Cardiac fibroblast (primary cell): Measurements from ENCODE around the genes NOTCH2NLR and RBM8A.

- RRBS = no CpG with 5 or more reads among the region's 2 CpGs
These were observed 2.3 kb downstream of the ZNF697 start for GRCh38 chr1:119645630-119646331.

- RRBS = 1% methylated on average over 5 of the region's 37 CpGs
These were observed 840 bp downstream of the ZNF697 start for GRCh38 chr1:119646952-119647900.

DNA sequence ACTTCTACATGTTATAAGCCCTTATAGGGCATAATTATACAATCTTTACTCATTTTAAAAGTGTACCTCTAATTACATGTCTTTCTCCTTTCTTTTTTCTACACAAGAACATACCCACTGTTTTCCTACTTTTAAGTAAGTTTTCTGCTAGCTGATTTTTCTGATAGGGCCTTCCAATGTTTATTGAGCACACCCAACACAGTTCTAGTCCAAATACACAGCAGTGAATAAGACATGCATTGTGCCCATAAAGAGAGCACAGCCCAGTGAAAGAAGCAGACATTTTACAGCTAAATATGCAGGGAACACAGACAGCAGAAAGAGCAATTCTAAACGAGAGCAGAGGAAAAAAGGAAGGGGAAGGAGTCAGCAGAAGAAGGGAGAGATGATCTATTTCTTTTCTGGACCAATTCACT is 3.0 kb downstream of the HMGCS2 start:
- RRBS = no CpG with 5 or more reads among the region's 1 CpG

DNA sequence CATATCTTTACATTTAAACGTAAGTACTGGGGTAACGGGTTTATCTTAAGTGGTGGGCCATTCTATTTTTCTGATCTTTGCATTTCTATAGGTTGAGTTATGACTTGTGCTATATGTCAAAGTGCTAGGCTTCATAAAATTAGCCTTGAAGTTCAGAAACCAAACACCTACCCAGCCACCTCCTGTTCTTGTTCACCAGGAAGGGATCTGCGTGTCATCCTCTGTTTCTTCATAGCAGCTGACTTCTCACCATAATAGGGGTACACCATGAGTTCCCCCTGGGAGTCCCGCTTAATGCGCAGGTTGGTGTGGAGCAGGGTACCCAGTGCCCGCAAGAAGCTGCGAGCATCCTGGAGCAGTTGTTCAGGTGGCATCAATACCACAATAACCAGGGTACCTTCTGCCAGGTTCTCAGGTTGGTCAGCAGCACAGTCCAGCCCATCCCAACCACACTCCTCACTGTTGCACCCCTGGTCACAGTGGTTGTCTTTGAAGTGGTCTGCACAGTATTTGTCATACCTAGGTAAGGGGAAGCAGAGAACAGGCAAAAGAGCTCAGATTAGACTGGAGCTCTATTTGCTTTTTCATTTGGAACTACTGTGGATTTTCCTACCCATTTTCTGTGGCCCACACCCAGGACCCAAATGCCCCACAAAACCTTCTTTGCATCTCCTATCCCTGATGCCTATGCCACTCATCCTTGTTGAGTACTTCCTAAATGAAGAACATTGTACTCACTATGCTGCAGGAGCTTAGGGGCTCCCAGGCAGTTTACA is 27.3 kb upstream of the ADAM30 start:
- RRBS = no CpG with 5 or more reads among the region's 7 CpGs

DNA sequence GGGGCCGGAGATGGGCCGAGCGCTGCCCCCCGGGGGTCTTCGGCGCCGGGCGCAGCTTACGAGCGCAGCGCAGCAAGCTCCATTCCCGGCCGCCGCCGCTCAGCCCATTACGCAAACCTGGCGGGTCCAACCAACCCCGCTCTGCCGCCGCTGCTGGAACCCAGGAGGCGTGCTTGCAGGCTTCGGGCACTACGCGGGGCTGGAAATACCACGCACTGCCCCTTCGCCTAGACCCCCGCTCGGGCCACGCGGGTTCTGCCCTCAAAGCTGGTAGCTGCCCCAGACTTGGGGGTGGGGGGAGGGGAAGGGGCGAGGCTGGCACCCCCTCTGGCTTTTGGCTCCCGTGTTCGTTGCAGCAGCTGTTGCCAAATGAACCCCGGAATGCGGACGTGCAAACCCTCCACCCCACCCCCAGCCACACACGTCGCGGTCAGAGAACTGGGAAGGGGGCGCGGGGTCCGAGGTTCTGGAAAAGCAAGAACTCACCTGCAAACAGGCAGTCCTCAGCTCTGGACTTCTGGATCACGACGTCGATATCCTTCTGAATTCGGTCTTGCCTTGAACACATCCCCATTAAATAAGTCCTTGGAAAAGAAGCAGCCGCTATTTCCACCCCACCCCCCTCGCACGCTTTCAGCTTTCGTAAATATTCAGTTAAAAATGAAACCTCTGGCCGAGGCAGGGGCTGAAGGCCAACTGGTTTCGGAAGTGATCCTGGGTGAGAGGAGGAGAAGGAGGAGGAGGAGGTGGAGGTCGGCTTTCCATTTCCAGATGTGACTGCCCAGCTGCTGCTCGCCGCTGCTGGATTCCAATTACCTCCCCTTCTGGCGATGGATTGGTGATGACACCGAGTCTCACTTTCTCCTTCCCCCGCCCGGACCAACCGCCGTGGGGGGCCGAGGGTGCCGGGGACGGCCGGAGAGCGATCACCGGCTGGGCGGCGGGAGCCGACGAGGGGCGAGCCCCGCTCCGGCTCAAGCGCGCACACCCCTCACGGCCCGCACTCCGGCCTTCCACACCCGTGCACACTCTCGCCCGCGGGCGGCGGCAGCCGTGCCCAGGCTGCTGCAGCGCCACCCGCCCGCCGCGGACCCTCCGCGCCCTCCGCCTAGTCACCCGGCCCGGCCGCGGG is 73.2 kb upstream of the NBPF8 start:
- RRBS = no CpG with 5 or more reads among the region's 98 CpGs

DNA sequence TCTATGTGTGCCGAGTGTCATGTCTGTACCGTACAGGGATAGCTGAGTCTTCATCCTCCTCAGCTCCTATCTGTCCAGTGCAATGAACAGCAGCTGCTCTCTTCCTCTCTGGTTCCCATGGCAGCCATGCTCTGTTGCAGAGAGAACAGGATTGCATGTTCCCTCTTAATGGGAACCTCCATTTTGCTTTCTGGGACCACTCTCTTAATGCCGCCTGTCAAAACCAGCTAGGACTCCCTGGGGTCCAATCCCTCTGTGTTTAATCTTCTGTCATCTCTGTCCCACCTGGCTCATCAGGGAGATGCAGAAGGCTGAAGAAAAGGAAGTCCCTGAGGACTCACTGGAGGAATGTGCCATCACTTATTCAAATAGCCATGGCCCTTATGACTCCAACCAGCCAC is 38.8 kb downstream of the NBPF8 start:
- RRBS = no CpG with 5 or more reads among the region's 3 CpGs

DNA sequence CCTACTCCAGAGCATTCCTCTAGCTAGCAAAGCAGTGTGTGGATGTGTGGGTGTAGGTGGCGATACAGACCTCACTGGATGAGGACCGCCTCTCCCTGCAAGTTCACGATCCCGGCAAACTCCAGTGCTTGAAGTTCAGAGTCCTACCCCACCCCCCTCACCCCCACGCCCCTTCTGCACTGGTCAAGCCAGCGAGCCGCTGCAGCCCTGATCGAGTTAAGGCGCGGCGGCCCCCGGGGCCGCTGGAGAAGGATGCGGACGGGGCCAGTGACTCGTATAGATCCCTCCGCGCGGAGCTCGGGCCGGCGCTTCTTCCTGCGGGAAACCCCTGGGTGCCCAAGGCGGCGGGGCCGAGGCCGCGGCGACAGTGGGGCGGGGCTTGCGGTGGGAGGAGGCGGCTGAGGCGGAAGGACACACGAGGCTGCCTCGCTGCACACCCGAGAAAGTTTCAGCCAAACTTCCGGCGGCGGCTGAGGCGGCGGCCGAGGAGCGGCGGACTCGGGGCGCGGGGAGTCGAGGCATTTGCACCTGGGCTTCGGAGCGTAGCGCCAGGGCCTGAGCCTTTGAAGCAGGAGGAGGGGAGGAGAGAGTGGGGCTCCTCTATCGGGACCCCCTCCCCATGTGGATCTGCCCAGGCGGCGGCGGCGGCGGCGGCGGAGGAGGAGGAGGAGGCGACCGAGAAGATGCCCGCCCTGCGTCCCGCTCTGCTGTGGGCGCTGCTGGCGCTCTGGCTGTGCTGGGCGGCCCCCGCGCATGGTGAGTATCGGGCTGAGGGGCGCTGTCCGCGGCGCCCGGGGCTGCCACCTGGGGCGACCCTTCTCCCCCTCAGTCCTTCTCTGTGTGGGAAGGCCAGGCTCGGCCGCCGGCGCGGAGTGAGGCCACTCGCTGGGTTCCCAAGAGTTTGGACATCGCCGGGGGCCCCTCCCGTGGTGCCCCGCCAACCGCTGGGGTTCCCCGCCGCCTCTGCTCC is at the start of gene NOTCH2NLR:
Gene NOTCH2NLR (plus strand): TSS at position 451 of the 970 bp plus-strand sequence.
- RRBS = no CpG with 5 or more reads among the region's 89 CpGs

DNA sequence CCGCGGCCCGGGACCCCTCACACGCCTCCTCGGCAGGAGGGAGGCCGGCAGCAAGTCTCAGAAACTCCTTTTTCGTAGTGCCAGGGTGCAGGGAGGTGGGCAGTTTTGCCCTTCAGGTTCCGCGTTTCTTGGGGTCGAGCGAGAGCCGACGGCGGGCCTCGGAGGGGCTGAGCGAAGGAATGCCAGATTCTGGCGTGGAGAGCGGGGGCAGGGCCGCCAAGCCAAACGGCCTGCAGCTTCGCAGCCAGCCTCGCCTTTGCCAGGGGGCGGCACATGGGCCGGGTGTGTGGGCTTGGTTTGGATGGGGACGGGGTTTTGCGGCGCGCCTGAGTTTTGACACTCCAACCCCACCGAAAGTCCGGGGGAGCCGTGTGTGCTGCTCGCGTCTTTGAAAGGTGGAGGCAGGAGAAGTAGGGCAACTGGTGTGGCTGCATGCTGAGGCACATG is 743 bp downstream of the NOTCH2NLR start:
- RRBS = no CpG with 5 or more reads among the region's 33 CpGs

DNA sequence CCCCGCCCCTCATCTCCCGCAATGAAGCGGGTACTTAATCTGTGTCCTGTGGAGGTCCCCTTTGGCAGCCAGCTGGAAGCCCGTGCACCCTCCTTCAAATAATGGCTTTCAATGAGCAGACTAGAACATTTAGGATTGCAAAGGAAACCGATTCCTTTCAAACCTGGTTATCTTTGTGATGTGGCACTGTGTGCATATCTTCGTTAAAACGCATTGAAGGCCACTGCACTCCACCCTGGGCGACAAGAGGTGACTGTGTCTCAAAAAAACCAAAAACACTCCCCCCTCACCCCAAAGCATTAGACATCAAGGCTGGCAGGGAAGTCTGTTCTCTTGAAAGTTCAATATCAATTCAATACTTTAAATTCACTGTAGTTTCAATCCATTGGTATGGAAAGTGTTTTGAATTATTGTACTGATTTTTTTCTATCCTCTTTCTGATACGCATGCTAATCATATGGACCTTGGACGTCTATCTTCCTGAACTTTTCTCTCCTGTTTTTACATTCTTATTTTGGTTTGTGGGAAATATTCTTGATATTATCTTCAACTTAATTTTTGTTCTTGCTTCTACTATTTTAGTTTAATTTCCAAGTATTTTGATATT is 51.8 kb downstream of the PPIAL4A start:
- RRBS = no CpG with 5 or more reads among the region's 10 CpGs

- RRBS = no CpG with 5 or more reads among the region's 63 CpGs
These were observed 579.0 kb downstream of the H3-7 start for GRCh38 chr1:143326808-143327219.

DNA sequence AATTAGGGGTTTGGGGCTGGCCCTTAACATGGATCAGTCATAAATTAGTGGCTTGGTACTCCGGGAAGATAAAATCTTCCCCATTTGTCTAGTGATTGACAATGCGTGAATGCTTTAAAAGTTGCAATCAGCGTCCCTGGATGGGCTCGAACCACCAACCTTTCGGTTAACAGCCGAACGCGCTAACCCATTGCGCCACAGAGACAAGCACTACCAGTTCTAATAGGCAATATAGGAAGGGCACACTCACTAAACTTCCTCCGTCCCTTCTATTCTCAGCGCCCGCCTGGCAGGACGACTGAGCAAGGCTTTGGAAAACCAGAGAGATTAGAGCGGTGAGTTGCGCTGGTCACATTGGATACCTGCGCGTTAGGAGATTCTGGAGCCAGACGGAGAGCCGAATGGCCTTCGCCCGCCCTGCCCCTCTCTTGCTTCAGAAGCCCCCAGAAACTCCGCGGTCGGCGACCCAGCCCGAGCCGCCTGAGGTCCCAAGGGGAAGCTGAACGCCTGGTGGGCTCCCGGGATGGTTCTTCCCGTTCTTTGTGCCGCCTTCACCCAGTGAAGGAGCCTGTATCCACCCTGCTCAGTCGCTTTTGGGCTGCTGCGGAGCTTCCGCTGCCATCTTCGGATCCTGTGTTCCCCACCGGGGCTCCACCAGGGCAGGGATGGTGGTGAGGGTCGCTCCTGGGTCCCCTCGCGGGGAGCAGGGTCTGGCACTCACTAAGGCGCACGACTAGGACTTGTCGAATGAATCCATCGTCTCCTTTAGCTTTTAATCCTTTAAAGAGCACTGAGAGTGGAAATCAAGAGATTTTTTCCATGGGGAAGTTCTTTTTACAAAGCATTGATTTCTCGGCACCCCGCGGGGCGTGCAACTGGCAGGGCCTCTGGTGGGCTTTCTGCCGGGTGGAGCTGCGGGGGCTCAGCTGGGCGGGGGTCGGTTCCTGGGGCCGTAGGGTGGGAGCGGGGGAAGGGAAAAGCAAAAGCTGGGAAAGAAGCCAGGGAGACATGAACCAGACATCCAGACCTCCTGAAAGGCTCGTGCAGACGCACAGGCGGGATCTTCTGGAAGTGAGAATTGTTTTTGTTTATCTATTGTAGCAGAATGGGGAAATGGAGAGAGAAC is 169.6 kb downstream of the H3-7 start:
- RRBS = no CpG with 5 or more reads among the region's 56 CpGs

DNA sequence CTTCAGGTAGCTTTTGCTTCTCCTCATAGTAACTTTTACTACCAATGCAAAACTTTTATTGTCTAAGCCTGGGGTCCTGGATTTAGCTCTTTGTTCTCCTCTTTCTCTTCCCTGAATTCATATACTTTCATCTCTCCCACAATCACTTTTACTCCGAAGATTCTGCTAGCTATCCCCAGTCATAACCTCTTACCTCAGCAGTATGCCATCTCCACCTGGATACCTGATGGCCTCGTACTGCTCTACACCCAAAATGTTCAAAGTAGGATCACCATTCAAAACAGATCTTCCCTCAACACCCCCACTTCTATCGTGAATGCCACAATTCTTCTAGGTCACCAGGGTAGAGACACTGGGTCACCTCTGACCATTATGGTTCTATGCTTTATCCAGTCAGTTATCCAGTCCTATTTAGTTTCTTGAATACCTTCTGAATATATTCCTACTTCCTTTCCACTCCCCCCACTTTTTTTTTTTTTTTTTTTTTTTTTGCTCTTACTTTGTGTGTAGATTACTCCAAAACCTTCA is 106.5 kb downstream of the SRGAP2B start:
- RRBS = no CpG with 5 or more reads among the region's 3 CpGs

- RRBS = no CpG with 5 or more reads among the region's 15 CpGs
These were observed 869 bp downstream of the NBPF20 start for GRCh38 chr1:145424484-145424984.

DNA sequence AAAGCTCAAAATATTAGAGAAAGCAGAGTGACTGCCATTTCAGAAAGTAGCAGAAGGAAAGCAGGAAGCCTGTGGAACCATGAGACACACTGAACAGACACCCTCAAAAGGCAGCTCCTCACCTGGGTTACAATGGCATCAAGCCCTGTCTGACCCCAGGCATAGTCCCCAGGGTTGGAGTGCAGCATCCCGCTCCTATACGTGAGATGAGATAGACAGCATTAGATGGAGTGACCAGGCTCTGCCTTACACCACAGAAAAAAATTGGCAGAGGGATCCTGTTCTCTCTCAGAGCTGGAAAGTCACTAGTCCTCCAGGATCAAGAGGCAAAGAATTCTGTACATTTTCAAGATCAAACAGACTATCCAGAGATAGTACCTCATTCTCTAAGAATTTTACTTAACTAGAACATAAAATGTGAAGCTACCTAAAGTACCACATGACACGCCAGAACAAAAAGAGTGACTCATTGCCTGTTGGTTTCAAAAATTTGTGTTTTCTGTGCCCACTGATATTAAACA is 32.1 kb downstream of the CD160 start:
- RRBS = no CpG with 5 or more reads among the region's 3 CpGs

GRCh38 chr1:145784392-145784752 is 39.5 kb downstream of the RNF115 start:
- RRBS = no CpG with 5 or more reads among the region's 3 CpGs

DNA sequence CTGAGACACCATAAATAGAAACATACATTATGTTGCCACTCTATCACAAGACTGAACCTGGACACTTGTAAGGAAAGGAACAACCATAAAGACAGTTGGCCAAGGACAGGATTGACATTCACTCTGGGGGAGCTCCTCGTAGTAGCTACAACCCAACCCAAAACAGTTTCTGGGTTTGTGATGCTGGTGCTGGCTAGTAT is 1.4 kb downstream of the RNF115 start:
- RRBS = no CpG with 5 or more reads among the region's 1 CpG

DNA sequence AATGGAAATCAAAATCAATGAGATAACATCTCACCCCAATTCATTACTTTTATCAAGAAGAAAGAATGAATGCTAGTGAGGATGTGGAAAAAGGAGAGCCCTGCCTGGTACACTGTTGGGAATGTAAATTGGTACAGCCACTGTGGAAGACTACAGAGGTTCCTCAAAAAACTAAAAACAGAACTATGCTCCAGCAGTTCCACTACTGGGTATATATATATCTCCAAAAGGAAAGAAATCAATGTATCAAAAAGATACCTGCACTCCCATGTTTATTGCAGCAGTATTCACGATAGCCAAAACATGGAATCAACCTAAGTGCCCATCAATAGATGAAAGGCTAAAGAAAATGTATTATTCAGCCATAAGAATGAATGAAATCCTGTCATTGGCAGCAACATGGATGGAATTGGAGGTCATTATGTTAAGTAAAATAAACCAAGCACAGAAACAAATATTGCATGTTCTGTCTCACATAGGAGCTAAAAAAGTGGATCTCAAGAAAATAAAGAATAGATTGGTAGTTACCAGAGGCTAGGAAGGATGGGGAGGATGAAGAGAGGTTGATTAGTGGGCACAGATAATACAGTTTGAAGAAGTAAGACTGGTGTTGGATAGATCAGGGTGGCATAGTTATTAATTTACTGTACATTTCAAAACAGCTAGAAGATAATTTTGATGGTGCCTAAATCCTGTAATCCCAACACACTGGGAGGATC is 1.3 kb upstream of the NUDT17 start:
- RRBS = no CpG with 5 or more reads among the region's 1 CpG

GRCh38 chr1:145856990-145857319 is 1.9 kb downstream of the PIAS3 start:
- RRBS = no CpG with 5 or more reads among the region's 4 CpGs

- RRBS = no CpG with 5 or more reads among the region's 1 CpG
These were observed 4.0 kb downstream of the RBM8A start for GRCh38 chr1:145923238-145923730.

- RRBS = no CpG with 5 or more reads among the region's 51 CpGs
These were observed at the start of gene RBM8A for GRCh38 chr1:145926855-145927838. TSS of gene RBM8A (minus strand) at chr1:145927484.